Neural crest cell (in vitro differentiated cells): Measurements from ENCODE around the gene PDCD4.

GRCh38 chr10:110646372-110646911 is 2.3 kb downstream of the RBM20 start:
- PRO-cap = no peak

GRCh38 chr10:110671776-110673042 is 28.1 kb downstream of the RBM20 start:
- PRO-cap = unidirectional peak, minus-strand start at chr10:110672449

GRCh38 chr10:110735570-110736128 is 91.5 kb downstream of the RBM20 start:
- PRO-cap = no peak

DNA sequence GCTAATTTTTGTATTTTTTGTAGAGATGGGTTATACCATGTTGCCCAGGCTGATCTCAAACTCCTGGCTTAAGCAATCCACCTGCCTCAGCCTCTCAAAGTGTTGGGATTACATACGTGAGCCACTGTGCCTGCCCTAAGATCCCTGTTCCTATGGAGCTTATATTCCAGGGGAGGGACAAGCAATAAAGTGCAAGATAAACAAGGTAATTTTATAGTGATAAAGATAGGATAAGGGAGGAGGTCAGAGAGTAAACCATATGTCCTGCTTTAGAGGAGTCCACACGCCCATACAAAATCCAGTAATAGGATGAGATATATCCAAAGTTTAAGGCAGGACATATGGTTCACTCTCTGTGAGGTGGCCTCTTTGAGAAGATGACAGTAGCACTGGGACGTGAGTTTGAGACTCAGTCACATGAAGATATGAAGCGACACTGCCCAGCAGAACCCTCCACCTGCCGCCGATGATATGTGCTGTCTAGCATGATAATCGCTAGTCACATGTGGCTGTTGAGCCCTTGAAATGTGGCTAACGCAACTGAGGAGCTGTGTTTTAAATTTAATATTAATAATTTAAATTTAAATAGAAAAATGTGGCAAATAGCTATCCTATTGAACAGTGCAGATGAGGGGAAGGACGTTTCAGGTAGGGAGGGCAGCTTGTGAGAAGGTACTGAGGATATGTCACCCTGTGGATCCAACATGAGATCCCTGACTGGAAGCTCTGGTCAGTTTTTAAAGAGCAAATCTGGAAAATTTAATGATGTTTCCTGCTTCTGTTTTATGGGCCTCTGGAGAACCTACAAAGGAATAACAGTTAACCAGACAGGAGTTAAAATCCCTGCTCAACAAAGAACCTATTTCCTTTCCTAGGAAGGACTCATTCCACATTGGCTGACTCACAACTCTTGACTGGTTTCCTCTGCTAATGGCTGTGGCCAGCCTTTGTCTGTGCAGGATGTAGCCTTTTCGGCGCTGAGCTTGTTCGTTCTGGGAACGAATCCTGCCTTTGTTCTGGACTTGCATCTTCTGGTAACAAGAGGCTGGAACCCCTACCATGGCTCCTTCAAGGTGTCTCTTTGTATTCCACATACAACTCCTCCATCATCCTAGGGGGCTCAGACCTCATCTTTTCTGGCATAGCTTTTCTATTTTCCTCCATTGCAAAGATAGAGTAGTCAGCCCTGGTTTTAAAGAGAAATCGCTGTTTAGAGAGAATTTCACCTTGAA is 113.1 kb upstream of the PDCD4 start:
- PRO-cap = no peak

DNA sequence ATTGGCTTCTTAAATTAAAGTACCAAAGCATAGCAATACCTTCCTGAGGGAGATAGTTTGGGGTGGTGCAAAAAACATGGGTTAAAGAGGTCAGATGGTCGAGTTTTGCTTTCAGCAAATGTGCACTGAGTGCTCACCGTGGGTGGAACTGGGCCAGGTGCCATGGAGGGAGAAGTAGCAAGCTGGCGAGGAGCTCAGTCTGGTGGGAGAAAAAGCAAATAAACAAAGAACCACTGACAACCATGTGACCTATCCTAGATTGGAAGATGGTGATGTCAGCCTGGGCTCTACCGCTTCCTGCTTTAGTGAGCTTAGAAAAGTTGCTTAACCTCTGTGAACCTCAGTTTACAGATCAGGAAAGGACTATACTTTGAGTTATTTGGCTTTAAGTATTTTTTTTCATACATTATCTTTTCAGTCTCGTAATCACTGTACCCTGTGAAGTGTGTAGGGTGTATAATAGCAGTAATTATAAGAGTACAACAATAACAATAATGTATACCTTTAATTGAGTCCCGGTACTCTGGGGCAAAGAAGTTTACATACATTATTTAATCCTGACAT is 69.1 kb upstream of the PDCD4 start:
- PRO-cap = no peak

GRCh38 chr10:110871327-110872029 is at the start of gene PDCD4:
Gene PDCD4 (plus strand): TSS chr10:110871928.
- PRO-cap = unidirectional peak, plus-strand start at chr10:110871454; bidirectional peak, plus-strand start at chr10:110871484, minus-strand start at chr10:110871521; bidirectional peak, plus-strand start at chr10:110871928, minus-strand start at chr10:110871643

- PRO-cap = no peak
Observed at GRCh38 chr10:110894259-110894567, 22.5 kb downstream of the PDCD4 start.

DNA sequence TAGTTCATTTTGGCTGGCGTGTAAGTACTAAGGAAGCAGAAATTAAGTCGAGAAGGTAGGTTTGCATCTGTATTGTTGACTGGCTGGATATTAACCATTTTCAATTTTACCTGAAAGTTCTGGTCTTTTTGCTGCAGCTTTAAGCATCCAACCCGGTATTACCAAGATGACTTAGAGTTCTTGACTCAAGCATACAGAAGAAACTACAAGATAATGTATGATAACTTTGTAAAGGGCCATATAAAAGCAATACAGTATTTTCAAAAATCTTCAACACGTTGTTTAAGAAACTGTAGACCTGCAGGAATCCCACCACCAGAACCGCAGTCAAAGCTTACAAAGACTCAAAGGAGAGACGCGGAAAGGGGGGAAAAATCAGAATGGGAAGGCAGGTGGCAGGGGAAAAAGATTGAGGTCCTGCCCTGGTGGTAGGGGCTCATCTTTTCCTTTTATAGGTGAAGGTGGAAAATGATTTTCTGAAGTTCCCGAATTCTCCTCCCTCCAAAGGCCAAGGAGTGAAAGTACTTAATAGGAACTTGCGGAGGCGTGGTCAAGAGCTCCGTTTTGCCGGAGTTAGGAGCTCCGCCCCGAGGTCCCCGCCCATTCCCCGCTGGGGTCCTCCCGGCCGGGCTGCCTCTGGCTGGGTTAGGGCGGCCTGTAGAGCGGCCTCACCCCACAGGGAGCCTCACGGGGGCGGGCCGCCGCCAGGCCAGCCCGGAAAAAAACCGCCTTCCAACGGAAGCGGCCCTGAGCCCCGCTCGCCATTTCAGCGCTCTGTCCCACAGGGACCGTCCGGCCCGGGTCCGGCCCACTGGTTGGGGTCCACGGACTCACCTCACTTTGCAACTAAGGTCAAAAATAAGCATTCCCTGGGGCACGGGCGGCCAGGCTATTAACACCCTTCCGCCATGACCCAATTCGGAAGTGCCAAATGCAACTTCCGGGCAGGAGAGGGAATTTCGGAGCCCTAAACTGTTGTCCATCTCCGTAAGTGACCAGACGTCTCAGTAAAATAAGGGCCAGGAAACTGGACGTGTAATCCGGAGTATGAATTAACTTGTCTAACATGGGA is 633 bp downstream of the BBIP1 start:
- PRO-cap = bidirectional peak, plus-strand start at position 765 of the sequence, minus-strand start at position 523 of the sequence; bidirectional peak, plus-strand start at position 895 of the sequence, minus-strand start at position 926 of the sequence

GRCh38 chr10:111077597-111078254 is 897 bp downstream of the ADRA2A start:
- PRO-cap = no peak

DNA sequence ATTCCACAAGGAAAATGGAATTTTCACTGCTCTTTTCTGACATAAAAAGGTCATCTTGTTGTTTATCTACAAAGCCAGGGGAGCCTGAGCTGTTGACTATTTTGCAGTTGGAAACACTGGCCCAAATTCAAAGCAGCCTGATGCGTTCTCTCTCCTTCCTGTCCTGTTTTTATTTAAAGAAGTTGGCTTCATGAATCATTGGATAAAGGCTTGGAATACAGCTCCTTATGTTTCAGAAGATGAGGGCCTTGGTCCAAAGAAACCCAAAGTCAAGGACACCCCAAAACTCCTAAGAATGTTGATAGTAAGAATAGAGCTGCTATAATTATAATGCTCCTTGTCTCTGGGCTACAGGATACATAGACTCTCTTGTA is 106.6 kb downstream of the ADRA2A start:
- PRO-cap = no peak

GRCh38 chr10:112329976-112330878 is 43.7 kb upstream of the ACSL5 start:
- PRO-cap = no peak

GRCh38 chr10:112775759-112776634 is 174.1 kb upstream of the TCF7L2 start:
- PRO-cap = bidirectional peak, plus-strand start at chr10:112776181, minus-strand start at chr10:112776022

- PRO-cap = no peak
Observed at GRCh38 chr10:112835797-112836500, 114.1 kb upstream of the TCF7L2 start.

DNA sequence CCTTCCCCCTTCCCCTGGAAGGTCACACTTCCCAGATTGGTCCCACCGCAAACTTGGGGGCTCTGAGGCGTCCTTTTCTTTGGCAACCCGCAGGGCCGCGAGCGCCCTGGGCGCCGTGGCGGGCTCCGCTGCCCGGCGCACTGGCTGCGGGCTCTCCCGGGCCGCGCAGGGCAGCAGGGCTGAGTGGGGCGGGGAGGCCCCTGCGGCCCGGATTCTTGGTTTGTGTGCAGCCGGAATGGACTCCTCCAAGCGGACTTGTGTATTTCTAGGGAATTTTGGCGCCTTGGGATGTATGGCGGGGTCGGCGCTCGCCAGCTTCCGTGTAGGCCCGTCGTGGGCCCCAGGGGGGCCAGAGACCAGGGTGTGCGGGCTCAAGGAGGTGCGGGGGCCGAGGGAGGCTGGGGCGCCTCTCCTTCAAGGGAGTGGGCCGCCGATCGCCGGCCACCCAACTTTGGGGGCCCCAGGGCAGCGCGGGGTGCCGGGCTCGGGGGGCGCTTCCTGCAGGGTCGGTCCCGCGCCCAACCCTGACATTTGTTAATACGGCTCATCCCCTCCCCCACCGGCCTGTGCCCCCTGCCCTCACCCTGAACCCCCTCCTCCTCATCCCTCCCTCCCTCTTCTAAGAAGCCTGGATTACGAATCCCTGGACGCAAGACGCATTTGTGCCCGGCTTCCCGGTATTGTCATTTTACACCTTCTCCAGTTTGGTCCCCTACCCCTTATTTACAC is 2.4 kb downstream of the TCF7L2 start:
- PRO-cap = bidirectional peak, plus-strand start at position 293 of the sequence, minus-strand start at position 237 of the sequence; bidirectional peak, plus-strand start at position 600 of the sequence, minus-strand start at position 539 of the sequence

GRCh38 chr10:112952998-112953629 is 3.1 kb downstream of the TCF7L2 start:
- PRO-cap = no peak

GRCh38 chr10:112953630-112954340 is 3.7 kb downstream of the TCF7L2 start:
- PRO-cap = no peak

DNA sequence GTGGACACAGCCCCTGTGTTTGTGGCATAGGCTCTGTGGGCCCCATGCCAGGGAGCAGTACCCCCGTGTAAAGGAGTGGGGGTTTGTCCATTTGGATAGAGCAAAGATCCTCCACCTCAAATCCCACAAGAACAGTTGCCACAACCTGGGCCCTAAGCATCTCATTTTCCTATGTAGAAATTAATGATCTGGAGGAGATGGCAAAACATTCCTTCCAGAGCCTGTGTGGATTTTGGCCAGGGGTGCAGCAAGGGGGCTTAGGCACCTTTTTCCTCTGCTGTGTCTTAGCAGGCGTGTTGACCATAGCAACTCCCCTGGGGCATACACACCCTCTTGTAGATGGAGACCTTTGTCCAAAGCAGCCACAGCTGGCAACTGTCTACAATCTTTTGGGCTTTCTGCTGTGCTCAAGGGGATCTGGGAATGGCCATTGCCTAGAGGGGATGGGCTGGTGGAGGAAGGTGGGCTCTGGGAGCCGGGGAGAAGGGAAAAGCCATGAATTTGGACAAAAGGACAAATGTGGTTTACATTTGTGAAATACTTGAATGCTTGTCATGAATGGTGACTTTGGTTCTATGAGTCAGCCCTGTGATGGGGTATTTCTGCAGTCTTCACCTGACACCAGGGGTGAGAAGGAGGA is 92.1 kb downstream of the TCF7L2 start:
- PRO-cap = no peak

DNA sequence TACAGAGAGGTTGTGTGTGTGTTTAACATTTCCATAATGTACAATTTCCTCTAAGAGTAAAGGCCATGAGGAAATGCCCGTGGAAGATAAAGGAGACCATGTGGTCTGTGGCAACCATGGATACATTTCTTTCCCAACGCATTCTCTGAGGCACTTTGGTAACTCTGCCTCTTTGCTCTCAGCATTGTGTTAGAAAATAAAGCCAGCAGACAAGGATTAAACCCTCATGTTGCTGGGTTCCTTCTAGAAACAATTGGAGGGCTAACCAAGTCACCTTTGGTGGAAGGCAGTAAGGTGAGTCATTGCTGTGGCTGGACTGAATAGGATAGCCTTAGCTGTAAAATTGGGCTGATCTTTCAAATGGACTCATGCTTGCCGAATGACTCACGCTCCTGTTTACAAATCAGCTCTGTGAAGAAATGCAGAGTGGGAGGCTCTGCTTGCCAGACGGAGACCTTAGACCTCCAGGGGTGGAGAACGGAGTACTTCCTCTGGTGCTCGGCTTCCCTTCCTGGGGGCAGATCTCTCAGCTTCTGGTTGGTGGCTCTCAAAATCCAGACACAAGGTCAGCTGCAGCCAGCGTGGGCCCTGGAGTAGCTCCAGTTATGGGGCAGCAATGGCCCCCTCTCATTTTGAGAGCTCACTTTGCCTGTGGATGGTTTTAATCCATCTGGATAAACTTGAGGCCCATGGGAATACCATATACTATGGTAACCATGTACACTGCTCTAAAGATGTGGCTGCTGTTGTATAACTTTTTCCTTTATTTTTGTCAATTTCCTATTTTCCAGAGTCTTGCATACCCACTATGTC is 137.3 kb downstream of the TCF7L2 start:
- PRO-cap = no peak

- PRO-cap = no peak
Observed at GRCh38 chr10:113091597-113092445, 141.8 kb downstream of the TCF7L2 start.

GRCh38 chr10:113119860-113120556 is 170.0 kb downstream of the TCF7L2 start:
- PRO-cap = no peak